Bronchial epithelial cell (primary cell): ENCODE measurements around a stretch of chr3.

GRCh38 chr3:61885665-61886063, 324.3 kb downstream of the PTPRG start:
- RRBS, 2 experiments: no CpG with 5 or more reads among the region's 4 CpGs

- RRBS, 2 experiments: no CpG with 5 or more reads among the region's 6 CpGs
These were observed 182.9 kb upstream of the C3orf14 start for GRCh38 chr3:62135859-62136291.

GRCh38 chr3:62267108-62268267, 51.3 kb upstream of the C3orf14 start:
- RRBS, 2 experiments: no CpG with 5 or more reads among the region's 5 CpGs

- RRBS, 2 experiments: no CpG with 5 or more reads among the region's 3 CpGs
These were observed 22.8 kb upstream of the C3orf14 start for GRCh38 chr3:62295935-62296419.

GRCh38 chr3:63343487-63344312, 65.6 kb downstream of the SYNPR start:
- RRBS, 2 experiments: no CpG with 5 or more reads among the region's 10 CpGs

- RRBS, 2 experiments: no CpG with 5 or more reads among the region's 13 CpGs
These were observed 7.0 kb upstream of the SNTN start for GRCh38 chr3:63645406-63645850.

GRCh38 chr3:63912953-63913623, 49.4 kb downstream of the ATXN7 start:
- RRBS, 2 experiments: 0% methylated on average over 1 of the region's 31 CpGs

DNA sequence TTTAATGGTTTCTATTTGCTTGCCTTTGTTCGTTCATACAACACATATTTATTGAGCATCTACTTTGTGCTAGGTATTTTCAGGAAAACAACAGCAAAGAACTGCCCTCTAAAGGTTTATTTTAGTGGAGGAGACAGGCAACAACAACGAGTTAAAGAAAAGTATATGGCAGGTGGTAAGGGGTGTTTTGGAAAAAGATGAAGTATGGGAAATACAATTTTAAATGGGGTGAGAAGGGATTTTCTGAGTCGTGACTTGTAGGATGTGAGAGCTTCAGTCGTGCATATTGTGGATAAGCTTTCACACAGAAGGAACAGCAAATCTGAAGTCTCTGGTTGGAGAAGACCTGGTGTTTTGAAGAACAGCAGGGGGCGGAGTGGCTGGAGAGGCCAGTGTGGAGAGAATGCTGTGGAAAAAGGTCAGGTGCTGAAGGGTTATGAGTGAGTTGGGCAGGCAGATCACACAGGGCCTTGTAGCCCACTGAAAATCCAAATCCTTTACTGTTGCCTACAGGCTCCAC, 62.5 kb downstream of the ATXN7 start:
- RRBS, 2 experiments: no CpG with 5 or more reads among the region's 5 CpGs

- RRBS, 2 experiments: no CpG with 5 or more reads among the region's 9 CpGs
These were observed 52.6 kb downstream of the PSMD6 start for GRCh38 chr3:63970624-63971098.

DNA sequence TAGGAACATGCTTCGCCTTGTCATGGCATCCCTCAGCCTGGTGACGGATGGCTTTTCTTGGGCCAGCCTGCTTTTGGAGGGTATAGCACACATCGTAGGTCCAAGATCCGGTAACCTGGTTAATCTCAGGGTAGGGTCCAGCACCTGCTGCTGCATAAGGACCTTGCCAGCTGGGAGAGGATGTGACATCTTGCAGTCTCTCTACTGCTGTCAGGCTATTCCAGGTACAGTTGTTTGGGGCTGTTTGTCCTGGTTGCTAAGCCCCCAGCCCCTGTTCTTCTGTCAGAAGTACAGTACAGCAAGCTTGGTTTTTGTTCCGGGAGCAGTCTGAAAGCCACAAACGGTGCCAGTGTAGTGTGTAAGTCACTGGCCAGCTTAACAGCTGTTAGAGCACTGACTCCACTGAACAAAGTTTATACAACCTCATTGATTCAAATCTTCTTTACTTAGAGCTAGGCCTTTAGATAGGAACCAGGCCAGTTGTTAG, 42.3 kb downstream of the PSMD6 start:
- RRBS, 2 experiments: no CpG with 5 or more reads among the region's 6 CpGs

DNA sequence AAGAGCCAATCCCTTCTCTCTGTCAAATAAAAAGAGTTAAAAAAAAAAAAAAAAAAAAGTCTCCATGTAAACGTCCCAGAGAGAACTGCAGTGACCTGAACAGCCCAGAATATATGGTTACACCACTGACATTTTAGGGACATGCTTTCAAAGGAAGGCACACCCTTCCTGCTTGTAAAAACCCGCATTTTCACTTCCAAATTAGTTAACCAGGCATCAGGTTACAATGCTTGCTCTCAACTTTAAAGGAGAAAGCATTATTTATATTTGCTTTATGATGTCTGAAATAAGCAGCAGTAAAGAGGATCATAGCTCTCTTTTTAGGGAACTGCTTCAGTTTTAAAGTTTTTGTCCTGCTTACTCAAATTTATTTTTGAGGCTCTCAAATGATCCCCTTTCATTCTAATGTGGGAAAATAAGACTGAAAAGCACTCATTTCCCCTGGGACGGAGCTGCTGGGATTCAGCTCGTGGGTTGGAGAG, 63.5 kb downstream of the PRICKLE2 start:
- RRBS, 2 experiments: no CpG with 5 or more reads among the region's 4 CpGs

DNA sequence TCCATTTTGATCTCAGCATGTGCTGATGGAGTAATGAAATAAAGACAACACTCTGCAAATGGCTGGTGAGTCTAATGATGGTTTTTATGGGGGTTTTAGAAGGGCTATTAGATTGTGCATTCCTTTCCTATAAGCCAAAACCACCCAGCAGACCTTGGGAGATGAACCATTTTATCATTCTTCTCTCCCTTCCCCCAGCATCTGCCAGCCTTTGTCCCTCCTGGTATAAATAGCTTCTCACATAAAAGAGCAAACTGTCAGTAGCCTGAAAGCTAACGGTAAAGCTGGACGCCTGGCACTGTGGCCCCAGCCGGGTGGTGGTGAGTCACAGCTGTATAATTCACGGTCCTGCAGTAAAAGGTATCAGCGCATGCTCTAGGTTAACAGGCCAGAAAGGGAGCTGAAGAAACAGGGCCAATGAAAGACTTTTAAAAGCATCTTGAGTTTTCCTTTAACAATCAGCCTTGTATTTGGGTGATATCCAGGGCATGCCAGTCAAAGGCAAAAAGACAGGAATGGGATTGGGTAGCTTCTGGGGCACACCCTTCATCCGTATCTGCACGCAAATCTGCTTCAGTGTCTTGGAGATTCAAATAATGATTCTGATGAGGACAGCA, 37.6 kb downstream of the PRICKLE2 start:
- RRBS, 2 experiments: no CpG with 5 or more reads among the region's 7 CpGs

GRCh38 chr3:64241472-64242090, 16.3 kb upstream of the PRICKLE2 start:
- RRBS, 2 experiments: no CpG with 5 or more reads among the region's 5 CpGs

DNA sequence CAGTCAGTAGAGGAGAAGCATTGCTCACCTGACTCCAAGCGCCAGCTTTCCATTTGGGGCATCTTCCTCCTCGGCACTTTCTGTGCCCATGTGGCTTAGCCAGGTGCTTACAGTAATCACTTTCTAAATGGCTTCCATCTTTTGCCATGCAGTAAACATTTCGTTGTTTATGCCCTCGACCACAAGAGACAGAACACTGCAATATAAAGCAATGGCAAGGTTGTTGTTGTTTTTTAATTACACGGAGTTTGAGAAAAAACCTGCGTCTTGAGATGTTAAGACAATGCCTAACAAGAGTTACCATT, 119.5 kb downstream of the ADAMTS9 start:
- RRBS, 2 experiments: no CpG with 5 or more reads among the region's 6 CpGs

GRCh38 chr3:64627291-64628267, 60.2 kb downstream of the ADAMTS9 start:
- RRBS, 2 experiments: no CpG with 5 or more reads among the region's 11 CpGs

GRCh38 chr3:64650378-64650838, 37.4 kb downstream of the ADAMTS9 start:
- RRBS, 2 experiments: no CpG with 5 or more reads among the region's 3 CpGs

DNA sequence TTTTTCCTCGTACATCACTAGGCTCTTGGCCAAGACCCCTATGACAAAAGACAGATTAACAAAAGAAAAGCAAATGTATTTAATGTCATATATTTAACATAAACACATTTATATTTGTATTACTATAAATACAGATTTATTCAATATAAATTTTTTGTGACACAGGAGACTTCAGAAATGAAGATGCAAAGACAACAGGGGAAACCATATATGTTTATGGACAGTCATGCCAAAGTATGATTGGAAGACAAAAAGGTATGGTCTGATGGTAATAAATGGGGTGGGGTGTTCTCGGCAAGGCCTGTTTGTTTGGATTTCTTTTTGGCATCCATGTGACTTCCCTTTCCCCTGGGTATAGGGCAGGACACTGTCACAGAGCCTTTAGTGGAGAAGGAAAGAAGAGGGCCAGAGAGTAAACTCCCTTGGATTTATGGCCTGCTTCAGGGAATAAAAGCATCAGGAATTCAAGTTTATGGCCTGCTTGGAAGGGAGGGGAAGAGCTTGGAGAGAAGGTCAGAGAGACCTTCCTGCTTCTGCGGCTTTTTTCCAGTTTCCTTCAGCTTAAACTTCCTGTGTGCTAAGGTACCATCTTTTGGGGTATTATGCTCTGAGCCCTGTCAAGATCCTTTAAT, 179.3 kb upstream of the ADAMTS9 start:
- RRBS, 2 experiments: no CpG with 5 or more reads among the region's 3 CpGs

- RRBS, 2 experiments: no CpG with 5 or more reads among the region's 5 CpGs
These were observed 212.3 kb upstream of the ADAMTS9 start for GRCh38 chr3:64899946-64900736.

- RRBS, 2 experiments: no CpG with 5 or more reads among the region's 2 CpGs
These were observed 337.9 kb upstream of the ADAMTS9 start for GRCh38 chr3:65025788-65026110.